HEK293 (cell line): ENCODE measurements around a stretch of chr11.

- PRO-cap = no peak
- RRBS, 2 experiments = no CpG with 5 or more reads among the region's 7 CpGs
Measured at GRCh38 chr11:130408054-130408390, 20.4 kb downstream of the ADAMTS8 start.

DNA sequence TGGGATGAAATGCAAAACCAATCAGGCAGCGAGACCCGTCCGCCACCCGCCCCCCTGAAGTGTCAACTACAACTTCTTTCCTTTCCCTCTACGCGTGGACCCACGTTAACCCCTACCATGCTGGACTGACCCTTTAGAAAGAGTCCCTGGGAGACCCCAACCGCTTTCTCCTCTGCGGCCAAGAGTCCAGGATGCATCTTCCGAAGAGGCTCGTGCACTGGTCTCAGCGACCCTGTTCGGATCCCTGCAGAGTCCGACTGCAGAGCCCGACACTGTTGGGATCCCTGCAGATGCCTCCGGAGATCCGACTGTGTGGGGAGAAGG, 311 bp upstream of the ADAMTS8 start:
- PRO-cap = no peak
- RRBS, 2 experiments = no CpG with 5 or more reads among the region's 17 CpGs

GRCh38 chr11:130523547-130523982, 75.1 kb downstream of the ADAMTS15 start:
- PRO-cap = no peak
- RRBS, 2 experiments = no CpG with 5 or more reads among the region's 11 CpGs

- PRO-cap = no peak
- RRBS, 2 experiments = no CpG with 5 or more reads among the region's 5 CpGs
Measured at GRCh38 chr11:130649825-130650292, 201.4 kb downstream of the ADAMTS15 start.

- PRO-cap = no peak
- RRBS, 2 experiments = no CpG with 5 or more reads among the region's 6 CpGs
Measured at GRCh38 chr11:130889157-130889896, 27.0 kb downstream of the SNX19 start.

DNA sequence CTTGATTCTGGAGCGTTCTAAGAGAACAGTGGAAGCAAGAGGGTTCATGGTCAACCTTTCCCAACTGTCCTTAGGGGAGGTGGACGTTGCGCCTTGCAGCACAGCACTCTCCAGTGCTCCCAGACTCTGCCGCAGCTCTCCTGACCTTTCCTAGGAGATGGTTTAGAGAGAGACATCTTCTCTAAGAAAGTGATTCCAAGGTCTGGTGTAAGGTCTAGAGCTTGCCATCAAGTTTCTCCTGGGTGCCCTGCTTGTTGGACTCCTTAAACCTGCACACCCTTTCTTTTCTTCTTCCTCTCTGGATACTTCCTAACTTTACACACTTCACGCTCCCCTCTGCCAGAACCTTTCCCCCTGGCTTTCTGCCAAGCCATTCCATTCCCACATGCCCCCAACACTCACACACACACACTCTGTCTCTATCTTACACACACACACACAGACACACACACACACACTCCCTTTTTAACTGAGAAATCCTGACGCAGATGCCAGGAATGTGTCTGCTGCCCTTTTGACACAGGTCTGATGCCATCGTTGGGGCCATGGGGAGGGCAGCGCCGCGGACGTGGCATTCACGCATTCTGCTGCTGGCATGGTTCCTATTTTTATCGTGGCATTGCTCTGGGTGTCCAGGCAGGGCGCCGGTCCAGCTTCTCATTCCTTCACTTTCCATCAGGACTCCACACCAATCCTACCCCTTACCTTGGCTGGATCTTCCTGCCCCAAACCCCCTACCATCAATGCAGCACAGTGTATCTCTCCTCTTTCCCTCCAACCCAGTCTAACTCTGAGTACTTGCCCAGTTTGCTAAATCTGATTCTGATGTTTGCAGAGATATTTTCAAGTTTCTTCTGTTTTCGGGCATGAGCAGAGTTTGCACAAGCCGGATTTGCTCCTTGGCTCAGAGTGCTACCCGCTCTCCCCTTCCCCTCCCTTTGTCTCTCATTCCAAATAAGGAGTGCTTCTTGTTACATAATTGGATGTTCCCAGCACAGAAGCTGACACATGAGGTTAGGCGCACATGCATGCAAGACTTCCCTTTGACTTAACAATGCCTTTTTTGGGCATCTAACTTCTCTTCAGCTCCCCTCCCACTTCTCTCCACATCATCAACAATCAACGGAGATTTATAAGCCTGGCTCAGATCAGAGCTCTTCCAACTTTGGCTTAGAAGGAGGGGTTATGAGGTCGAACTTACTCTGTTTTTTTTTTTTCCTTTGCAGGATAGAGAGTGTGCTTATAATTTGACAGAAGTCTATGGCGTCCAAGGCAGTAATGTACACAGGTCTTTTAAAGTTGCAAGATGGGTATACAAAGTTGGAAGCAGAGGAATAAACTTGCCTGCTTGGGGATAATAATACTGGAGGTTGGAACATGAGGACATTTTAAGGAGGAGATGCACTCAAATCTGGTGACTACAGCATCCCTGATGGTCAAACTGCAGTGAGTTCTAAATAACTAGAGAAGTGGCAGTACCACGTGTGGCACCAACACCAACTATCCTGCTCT, 18.8 kb downstream of the SNX19 start:
- PRO-cap = no peak
- RRBS, 2 experiments = no CpG with 5 or more reads among the region's 23 CpGs

DNA sequence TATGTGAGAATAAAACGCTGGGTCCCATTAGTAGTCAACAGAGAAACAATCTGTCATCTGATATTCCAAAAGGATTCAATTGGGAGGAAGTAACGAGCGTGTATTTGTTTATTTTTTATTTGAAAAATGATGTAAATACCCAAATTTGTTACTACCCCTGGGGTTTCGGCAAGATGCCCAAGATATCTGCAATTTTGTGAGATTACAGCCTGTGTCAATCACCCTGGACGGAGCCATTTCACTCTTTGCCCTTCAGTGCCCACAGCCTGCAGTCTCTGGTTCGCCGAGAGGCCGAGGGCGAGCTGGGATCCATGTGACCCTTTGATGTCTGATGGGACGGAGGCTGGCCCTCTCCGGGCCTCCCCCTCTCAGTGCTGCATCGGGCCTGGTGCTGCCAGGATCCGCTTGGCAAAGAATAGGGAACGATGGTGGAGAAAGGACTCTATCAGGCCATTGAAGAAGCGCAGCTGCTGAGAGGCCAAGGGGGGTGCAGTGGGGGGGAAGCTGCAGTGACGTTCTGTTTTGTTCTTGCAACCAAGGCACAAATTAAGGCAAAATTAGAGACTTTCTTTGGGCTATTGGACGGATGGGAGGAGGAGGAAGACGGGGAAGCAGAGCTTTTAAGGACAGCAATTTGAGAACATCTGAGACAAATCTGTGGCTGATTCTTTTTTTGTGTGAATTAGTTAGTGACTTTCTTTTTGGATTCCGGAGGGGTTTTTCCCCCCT, 214.3 kb downstream of the NTM start:
- PRO-cap = no peak
- RRBS, 2 experiments = no CpG with 5 or more reads among the region's 19 CpGs

GRCh38 chr11:131668709-131669340, 298.4 kb downstream of the NTM start:
- PRO-cap = no peak
- RRBS, 2 experiments = 0% methylated on average over 1 to 2 of the region's 9 CpGs

DNA sequence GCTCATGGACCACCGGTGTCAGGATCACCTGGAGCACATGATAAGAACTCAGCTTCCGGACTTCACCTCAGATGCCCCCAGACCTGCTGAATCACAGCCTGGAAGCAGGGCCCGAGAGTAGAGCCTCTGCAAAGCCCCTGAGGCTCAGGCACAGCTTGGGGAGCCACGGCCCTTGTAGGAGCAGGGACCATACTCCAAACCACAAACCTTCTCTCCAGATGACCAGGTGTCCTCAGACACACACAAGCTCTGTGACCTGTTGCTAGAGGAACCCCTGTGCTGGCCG, 13.9 kb upstream of the IGSF9B start:
- PRO-cap = no peak
- RRBS, 2 experiments = 57 to 68% methylated on average over 2 of the region's 5 CpGs

- PRO-cap = bidirectional peak, plus-strand start at chr11:134069724, minus-strand start at chr11:134069698; bidirectional peak, plus-strand start at chr11:134069746, minus-strand start at chr11:134069808
- RRBS, 2 experiments = 2% methylated on average over 16 of the region's 40 CpGs
Measured at GRCh38 chr11:134069340-134069861, 529 bp downstream of the JAM3 start.

GRCh38 chr11:134102402-134103119, 33.7 kb downstream of the JAM3 start:
- PRO-cap = no peak
- RRBS, 2 experiments = no CpG with 5 or more reads among the region's 10 CpGs

DNA sequence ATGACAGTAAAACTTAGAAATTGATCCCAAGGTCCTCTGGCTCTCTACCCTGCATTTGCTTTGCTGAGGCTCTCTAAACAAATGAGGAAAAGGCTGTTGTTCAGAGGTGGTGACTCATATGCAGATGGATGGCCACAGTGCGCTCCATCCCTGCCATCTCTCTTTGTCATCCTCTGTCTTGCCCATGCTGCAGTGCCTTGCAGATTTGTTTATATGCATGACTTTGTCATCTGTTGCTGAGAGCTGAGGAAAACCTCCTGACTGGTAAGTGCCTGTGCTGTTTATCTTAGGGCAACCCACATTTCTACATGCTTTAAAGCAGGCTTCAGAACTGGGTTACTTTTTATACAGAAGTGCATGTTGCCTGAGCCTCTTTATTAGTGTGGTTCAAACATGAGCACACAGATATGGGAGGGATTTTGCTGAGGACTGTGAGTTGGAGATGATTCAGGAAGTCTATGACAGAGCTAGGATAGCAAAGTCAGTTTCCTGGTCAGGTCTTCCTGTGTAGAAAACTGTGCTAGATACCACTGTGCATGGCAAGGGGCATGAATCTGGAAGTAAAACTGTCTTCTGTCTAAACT, 57.4 kb downstream of the JAM3 start:
- PRO-cap = no peak
- RRBS, 2 experiments = no CpG with 5 or more reads among the region's 1 CpG

GRCh38 chr11:134236450-134237593, 12.4 kb downstream of the VPS26B start:
- PRO-cap = no peak
- RRBS, 2 experiments = no CpG with 5 or more reads among the region's 14 CpGs

- PRO-cap = bidirectional peak, plus-strand start at chr11:134332575, minus-strand start at chr11:134332348
- RRBS, 2 experiments = 3 to 19% methylated on average over 14 of the region's 36 CpGs
Measured at GRCh38 chr11:134332263-134332828, 558 bp downstream of the GLB1L2 start.

- PRO-cap = no peak
- RRBS, 2 experiments = no CpG with 5 or more reads among the region's 4 CpGs
Measured at GRCh38 chr11:134583423-134583912, 171.4 kb upstream of the B3GAT1 start.

DNA sequence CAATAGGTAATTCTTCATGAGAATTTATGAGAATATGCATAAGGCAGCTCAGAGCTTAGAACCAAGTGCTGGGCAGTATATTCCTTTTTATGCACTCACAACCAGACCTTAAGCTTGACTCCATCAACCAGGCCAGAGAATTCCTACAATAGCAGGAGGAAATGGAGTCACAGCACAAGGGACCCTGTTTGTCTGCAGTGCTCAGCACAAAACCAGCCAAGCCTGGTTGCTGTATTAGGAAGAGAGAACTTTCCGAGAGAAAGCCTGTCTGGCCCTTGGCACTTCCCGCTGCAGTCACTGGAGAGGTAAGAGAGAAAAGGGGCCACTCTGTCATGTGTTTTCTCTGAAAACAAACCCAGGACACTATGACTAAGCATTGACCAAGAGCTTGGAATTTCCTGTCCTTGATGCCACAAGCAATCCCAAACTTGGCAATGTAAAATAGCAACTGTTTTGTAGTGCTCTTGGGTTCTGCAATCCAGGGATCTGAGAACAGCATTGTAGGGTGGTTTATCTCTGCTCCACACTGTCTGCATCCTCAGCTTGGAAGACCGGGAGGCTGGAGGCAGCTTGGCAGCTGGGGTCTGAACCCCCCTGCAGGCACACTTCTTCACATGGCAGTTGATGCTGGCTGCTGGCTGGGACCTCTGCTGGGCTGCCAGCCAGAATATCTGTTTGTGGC, 537.0 kb upstream of the B3GAT1 start:
- PRO-cap = no peak
- RRBS, 2 experiments = no CpG with 5 or more reads among the region's 3 CpGs